Daoy (cell line): ENCODE measurements around the genes CROCC and MFAP2.

DNA sequence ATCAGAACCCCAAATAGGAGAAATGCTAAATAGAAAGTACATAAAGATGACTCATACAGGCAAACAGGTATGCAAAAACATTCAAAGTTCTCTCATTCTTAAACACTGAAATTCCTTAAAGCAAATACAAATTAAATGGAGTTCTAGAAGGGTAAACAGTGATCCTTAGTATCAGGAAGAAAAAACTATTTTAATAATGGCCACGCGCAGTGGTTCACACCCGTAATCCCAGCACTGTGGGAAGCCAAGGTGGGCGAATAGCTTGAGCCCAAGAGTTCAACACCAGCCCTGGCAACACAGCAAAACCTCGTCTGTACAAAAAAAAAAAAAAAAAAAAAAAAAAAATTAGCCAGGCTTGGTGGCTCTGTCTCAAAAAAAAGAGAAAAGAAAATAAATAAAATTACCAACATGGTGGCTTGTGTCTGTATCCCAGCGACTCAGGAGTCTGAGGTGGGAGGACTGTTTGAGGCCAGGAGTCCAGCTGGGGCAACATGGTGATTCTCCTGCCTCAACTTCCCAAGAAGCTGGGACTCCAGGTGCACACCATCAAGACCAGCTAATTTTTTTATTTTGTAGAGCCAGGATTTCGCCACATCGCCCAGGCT is 17.4 kb downstream of the FBXO42 start:
- RAMPAGE, long total RNA, result no peak

GRCh38 chr1:16379979-16380370 is 12.9 kb downstream of the SZRD1 start:
- RAMPAGE, long total RNA, result no peak

GRCh38 chr1:16473015-16473864 is 32.7 kb downstream of the NECAP2 start:
- RAMPAGE, long total RNA, result no peak

GRCh38 chr1:16540721-16540919 is 100.1 kb downstream of the NECAP2 start:
- RAMPAGE, long total RNA, result no peak

- RAMPAGE, long total RNA, result no peak
Observed at GRCh38 chr1:16606460-16607040, 166.0 kb downstream of the NECAP2 start.

GRCh38 chr1:16608456-16609005 is 168.0 kb downstream of the NECAP2 start:
- RAMPAGE, long total RNA, result no peak

DNA sequence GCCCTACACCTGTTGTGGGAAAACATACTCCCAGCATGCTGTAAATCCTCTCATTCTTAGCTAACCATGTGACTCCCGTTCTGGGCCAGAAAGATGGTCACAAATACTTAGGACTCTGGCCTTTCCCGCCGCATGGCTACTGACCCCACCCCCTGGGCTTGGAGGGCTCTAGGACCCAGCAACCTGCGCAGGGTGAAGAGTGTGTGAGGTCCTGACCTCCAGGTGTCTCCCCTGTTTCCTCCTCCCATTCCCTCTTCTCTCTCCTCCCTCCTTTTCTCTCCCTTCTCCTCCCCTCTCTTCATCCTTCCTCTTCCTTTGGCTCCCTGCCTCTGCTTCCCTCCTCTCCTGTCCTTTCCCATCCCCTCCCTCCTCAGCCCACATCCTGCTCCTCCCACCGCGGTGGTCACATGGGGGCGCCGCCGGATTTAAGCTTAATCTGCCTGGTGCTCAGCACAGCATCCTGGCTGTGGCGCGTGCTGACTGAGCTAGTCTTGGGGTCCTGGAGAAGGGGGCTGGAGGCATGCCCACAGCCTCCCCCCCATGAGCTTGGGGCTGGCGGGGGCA is at the start of gene CROCC:
TSS of gene CROCC (plus strand) at position 453 of the 564 bp plus-strand sequence.
- RAMPAGE, long total RNA, result no peak

- RAMPAGE, long total RNA, result no peak
Observed at GRCh38 chr1:16970021-16970853, 10.2 kb downstream of the MFAP2 start.

GRCh38 chr1:16979206-16979595 is 1.2 kb downstream of the MFAP2 start:
- RAMPAGE, long total RNA, result no peak

DNA sequence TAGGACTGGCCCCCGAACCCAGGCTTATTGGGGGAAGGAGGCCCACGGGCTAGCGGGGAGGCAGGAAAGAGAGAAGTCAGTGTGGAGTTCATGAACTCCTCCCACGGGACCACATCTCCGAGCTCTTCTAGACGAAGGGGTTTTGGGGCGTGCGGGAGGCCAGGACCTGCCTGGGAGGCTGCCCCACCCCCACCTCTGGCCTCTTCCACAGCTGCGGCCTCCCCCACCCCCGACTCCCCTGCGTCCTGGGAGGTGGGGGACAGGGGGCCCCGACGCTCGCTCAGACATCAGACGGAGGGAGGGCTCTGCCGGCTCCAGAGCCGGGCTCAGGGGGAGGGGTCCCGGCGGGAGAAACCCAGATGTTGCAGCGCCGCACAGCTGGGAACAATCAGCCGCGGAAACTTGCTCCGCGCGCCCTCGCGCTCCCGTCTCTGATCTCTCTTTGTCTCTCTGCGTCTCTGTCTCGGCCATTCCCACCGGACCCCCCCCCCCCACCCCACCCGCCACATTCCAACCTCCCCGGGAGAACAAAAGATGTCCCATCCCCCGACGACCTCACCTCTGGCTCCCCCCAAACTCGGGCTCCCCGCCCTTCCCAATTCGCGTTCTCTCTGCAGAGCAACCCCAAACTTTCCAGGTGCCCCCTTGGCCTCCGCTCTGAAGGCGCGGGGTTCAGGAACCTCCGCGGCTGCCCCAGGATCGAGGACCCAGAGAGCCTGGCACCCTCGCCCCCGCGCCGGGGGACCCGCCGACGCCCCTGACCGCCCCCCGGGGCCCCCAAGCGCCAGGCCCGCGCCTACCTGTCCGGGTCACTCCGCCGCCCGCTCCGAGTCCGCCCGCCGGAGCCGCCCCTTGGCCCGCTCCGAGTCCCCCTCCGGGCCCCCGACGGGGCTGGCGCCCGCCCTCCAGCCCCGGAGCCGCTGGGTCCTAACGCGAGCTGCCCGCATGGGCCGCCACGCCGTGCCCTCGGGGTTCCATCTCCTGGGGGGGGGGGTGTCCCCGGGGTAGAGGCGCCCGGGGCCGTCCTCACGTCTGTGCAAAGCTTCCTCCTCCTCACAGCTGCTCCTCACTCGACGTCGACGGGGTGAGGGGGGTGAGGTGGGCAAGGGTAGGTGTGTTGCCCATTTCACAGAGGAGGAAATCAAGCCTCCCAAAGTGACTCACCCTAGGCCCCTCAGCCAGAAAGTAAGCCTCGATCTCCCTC is at the start of gene MFAP2:
TSS of gene MFAP2 (minus strand) at position 834 of the 1,204 bp plus-strand sequence.
- RAMPAGE, long total RNA, result start-site peak on the minus strand centred at position 858 of the sequence, 72 bp wide, 447 and 572 reads in 2 replicates

DNA sequence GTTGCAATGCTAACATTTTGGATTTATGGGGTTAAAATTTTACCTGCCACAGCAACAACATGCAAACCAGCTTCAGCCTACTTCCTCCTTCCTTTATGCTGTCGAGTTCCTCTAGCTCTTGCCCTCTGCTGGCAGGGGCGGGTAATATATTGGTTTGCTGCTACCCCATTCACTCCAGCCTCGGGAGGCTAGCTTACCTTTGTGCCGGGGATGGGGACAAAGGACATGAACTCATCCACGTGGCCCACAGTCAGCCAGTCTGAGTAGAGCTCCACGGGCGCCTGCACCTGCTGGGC is 21.6 kb upstream of the SDHB start:
- RAMPAGE, long total RNA, result no peak

GRCh38 chr1:17098232-17098989 is 20.8 kb downstream of the PADI2 start:
- RAMPAGE, long total RNA, result no peak

- RAMPAGE, long total RNA, result no peak
Observed at GRCh38 chr1:17272516-17273001, 23.7 kb downstream of the PADI3 start.

DNA sequence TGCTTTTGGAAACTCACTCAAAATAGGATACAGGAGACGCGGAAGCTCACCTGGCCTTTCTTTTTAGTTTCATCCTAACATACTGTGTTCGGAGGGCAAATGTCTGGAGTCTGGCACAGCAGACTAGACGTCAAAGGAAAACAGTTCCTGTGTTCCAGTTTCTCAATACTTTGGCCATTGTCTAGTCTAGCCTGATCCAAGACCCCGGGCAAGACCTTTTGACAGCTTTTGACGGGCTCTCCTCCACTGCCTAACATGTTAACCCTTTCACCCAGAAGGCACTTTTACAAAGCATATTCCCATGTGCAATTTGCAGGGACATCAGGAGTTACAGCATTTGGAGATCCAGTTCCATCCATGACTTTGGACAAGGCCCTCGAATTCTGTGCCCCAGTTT is 2.7 kb downstream of the RCC2 start:
- RAMPAGE, long total RNA, result no peak

- RAMPAGE, long total RNA, result no peak
Observed at GRCh38 chr1:17438176-17439102, 1.0 kb downstream of the RCC2 start.

DNA sequence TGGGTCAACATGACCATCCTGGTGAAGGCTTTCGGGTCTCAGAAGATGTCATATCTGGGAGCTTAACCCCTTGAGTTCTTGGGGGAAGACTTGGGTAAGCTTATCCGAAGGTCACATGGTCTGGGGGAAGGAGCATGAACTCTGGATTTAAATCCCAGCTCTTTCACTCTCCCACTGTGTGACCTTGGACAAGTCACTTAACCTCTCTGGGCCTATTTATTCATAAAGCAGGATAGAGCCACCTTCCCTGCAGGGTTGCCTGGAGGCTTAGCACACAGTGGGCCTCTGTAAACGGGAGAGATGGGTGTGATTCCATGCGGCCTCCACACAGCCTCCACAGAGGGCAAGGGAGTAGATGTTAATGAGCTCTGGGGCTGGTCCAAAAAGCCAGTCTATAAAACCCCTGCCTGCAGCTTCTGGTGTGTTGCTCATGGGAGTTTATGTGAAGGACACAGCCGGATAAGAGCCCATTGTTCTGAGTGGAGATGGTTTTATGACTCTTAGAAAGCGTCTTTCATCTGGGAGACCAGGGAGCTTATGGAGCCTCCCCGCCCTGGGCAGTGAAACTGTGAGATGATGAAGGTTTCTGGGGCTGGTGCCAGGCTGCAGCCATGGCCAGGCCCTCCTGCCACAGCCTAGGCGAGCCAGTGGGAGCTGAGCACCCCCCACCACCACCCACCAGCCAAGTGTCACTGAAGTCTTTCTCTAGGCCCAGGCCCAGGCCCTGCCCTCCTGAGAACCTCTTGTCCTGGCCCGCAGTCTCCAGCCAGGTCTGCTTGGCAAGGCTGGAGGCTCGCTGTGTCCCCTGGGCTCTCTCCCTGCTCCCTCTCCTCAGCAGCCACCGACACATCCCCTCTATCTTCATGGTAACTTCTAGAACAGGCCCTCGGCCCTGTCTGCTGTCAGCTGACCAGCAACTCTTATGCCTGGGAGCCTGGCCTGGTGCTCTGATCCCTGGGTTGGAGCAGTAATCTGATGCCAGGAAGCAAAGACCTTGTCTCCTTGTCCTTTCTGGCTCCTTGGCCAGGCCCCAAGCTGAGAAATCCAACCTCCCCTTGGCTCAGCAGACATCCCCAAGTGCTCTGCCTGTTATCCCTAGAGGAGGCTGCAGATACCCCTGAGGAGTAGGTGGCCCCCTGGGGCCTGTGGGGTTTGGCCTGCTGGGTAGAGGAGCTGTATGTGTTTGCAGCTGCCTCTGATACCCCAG is 7.8 kb upstream of the ARHGEF10L start:
- RAMPAGE, long total RNA, result no peak

DNA sequence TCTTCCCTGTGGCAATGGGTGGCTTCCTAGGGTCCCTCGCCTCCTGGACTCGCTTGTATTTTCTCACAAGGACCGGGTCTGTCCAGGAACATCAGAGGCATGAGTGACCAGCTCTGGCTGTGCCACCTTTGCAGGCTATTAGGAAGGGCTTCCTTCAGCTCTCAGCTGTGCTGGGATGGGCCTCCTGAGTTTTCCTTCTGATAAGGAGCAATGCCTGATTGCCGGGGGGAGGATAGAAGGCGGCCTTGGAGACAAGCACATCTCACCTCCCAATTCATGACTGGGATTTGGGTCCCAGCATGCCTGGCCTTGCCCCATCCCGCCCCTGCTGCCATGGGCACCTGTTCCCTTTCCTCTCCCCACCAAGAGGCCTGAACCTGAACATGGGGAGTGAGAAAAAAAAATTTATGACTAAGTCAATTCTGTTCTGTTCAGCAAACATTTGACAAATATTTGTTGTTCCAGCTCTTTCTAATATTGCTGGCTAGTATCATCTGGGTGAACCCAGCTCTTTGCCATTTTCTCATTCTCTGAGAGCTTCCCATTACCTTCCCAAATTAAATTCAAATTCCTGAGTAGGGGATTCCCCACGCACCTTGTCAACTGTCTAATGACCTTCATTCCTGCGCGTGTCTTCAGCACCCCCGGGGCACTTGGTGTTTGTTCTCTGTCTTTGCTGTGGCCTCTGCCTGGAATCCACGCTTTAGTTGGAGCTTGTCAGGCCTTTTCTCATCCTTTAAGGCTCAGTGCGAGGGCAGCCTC is 42.6 kb downstream of the ARHGEF10L start:
- RAMPAGE, long total RNA, result no peak

DNA sequence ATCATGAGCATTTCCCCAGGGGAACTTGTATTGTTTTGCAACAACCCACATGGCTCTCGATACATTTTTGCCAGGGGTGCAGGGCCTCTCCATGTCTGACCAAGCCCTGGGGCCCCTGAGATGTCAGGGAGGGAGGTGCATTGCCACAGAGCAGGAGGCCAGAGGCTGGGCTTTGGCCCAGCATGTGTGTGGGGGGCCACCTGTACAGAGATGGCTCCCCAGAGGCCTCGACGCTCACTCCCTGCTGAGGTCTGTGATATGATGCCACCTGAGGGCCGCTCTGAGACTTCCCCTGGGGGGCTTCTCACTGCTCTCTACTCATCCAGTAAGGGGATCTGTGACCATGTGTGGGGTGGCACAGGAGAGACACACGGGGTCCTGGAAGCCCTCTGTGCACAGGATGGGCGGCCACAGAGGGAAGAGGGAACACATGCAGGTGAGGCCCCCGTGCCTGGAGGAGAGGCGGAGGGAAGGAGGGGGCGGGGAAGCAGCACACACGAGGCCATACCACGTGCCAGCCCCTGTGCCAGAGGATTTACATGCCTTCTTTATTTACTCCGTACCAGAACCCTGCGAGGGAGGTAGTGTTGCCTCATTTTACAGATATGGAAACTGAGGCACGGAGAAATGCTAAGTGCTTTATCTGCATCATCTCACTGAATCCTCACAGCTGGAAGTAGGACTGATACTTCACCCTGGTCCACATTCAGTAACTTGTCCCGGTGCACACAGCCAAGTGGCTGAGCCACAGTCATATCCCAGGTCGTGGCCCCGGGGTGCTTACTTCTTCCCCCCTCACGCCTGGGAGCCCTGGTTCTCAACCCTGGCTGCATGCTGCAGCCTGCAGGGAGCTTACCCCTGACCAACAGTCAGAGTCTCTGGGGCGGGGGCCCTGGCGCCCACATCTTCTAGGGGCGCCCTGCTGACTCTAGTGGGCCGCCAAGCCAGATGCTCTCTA is 56.0 kb downstream of the ARHGEF10L start:
- RAMPAGE, long total RNA, result no peak

GRCh38 chr1:17633724-17634168 is 94.2 kb downstream of the ARHGEF10L start:
- RAMPAGE, long total RNA, result no peak

- RAMPAGE, long total RNA, result no peak
Observed at GRCh38 chr1:17668073-17668400, 87.1 kb upstream of the ACTL8 start.